Jurkat, Clone E6-1 (cell line): ENCODE measurements around the gene BOD1L1.

- RRBS: no CpG with 5 or more reads among the region's 5 CpGs
Measured at GRCh38 chr4:13610681-13611313, 16.7 kb downstream of the BOD1L1 start.

GRCh38 chr4:13627010-13627941 is at the start of gene BOD1L1:
Gene BOD1L1 (minus strand): TSS chr4:13627725.
- RRBS: 3% methylated on average over 48 of the region's 87 CpGs

GRCh38 chr4:13701665-13702554 is 74.4 kb upstream of the BOD1L1 start:
- RRBS: no CpG with 5 or more reads among the region's 4 CpGs

- RRBS: no CpG with 5 or more reads among the region's 6 CpGs
Measured at GRCh38 chr4:15106316-15106897, 104.1 kb downstream of the CPEB2 start.

- RRBS: no CpG with 5 or more reads among the region's 3 CpGs
Measured at GRCh38 chr4:15679444-15680021, 2.1 kb upstream of the FAM200B start.

- RRBS: 64% methylated on average over 2 of the region's 12 CpGs
Measured at GRCh38 chr4:15779363-15779698, 1.2 kb downstream of the CD38 start.

DNA sequence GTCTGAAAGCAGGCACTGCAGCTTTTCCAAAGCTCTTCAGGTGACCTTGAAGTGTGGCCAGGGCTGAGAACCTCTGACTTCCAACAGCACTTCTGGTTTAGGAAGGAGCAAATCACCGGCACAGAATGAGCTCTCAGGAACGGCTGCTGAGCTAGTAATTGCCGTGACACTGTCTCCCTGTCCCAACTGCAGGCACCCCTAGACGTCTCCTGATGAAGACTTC is 31.3 kb downstream of the CD38 start:
- RRBS: no CpG with 5 or more reads among the region's 4 CpGs

DNA sequence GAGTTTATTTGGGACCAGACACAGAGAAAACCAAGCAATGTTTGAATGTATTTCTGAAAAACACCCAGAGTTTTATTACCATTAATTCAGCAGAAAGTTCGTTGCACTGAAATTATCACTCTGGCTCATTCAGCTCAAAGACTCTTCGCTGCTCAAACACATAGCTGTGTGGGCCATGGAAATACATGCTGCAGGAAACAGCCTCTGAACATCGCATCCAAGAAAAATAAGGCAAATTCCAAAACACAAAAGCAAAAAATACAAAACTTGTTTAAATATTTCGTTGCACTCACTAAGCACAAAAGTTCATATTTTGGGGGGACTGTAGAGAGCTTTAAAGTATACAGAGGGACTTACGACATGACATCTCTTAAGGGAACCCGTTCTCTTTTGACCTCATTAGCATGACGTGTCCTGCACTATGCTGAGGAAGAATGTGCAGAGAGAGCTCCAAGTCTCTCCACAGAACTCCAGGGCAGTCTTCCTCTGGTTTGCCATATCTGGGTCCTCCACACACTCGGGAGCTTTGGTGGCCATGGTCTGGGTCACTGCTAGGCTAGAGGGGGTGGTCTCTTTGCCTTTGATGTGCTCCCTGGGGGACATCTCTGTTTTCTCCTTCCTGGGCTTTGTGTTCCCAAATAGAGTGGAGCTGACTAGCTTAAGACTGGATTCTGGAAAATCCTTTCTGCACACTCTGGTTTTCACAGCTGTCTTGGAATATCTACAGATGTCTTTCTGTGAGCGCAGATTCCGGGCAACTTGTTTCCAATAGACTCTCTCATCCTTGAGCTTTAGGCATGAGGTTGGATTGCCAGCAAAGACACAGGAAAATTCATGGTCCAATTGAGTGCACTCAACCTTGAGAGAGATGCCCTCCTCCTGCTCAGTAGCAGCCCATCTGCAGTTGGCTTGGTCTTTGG is 2.8 kb downstream of the FGFBP1 start:
- RRBS: no CpG with 5 or more reads among the region's 10 CpGs

- RRBS: no CpG with 5 or more reads among the region's 6 CpGs
Measured at GRCh38 chr4:16078975-16079634, 4.7 kb downstream of the PROM1 start.

DNA sequence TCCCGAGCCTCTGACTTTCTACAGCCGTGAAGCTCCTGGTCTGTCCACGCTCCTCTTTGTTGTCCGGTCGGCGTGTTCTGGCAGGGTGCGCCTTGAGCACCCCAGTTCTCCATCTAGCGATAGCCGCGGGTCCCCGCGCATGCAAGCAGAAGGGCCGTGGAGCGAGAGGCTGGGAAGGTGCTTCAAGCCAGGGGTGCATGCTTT is 1.1 kb downstream of the PROM1 start:
- RRBS: no CpG with 5 or more reads among the region's 14 CpGs

GRCh38 chr4:16835636-16836251 is 62.7 kb downstream of the LDB2 start:
- RRBS: no CpG with 5 or more reads among the region's 1 CpG

DNA sequence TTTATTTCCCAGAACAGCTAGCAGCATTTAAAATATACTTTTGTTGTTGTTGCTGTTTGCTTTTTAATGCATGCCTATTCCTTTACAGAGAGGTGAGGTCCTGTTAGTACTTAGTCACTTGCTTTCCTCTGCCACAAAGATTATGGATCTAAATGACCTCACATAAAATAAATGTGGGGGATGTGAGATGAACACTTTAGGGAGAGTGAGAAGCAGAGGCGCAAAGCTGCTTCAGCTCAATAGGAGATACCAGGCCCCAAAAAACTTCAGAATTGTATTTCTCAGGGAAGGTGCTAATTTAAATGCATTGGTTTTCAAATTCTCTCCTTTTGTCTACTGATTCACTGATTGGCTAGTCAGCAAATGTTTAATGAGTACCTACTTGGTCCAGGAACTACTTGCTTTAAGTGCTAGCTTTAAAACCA is 4.0 kb downstream of the LDB2 start:
- RRBS: no CpG with 5 or more reads among the region's 1 CpG

- RRBS: no CpG with 5 or more reads among the region's 3 CpGs
Measured at GRCh38 chr4:17482626-17483186, 29.2 kb downstream of the QDPR start.

GRCh38 chr4:17549150-17549493 is 27.9 kb upstream of the LAP3 start:
- RRBS: no CpG with 5 or more reads among the region's 8 CpGs

- RRBS: no CpG with 5 or more reads among the region's 3 CpGs
Measured at GRCh38 chr4:17743874-17744136, 37.6 kb downstream of the FAM184B start.

DNA sequence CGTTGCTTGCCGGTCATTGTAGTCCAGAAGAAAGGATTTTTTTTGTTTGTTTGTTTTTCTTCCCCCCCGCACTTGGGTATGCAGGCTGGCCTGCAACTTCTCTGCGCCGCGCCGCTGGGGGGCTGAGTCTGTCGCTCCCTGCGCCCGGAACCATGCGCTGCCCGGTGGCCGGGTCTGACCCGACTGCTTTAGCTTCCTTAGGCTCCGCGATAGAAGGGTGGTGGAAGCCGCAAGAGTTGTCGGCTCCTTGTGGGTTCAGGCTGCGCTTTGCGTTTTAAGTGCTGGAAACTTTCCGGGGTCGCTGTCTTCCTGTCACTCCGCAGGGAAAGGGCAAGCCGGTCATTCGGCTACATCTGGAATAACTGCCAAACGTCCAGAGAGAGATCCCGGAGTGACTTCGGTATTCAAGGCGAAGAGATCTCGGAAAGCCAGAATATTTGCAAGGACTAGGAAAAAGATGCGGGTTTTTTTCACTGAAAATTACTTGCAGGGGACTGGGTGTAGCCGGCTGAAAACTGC is 732 bp upstream of the LCORL start:
- RRBS: 27% methylated on average over 10 of the region's 32 CpGs

- RRBS: no CpG with 5 or more reads among the region's 1 CpG
Measured at GRCh38 chr4:18411348-18412139, 390.0 kb upstream of the LCORL start.

DNA sequence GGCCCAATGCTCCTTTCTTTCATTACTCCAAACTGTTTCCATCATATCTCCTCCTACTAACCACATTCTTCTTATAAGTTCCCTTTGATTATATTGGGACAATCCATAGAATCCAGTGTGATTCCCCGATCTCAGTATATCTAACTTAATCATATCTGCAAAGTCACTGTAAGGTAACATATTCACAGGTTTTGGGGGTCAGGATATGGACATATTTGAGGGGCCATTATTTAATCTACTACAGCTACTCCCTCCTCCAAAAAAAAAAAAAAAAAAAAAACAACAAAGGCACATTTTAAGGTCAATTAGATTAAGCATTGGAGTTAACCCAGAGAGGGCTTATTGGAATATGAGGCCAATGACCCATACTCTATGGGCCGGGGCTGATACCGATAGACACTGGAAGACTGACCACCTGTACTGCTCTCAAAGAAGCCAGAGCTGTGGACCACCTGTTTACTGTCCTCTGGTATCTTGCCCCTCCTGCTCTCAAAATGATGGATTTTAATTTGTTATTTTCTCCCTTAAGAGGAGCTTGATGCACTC is 1103.7 kb upstream of the SLIT2 start:
- RRBS: no CpG with 5 or more reads among the region's 3 CpGs

DNA sequence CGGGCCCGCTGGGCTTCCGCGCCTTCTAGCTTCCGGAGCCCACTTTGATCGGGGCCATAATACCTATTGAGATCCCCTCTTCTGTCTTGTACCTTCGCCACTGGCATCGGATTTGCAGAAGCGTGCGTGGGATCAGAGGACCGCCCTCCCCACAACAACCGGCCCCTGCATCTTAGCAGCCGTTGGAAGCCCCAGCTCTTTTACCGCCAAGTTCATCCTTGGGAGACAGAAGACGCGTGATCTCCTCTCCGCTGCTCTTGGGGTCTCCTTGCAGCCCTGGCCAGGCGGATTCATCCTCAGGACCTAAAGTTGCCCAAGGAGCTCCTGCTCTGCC is 1.5 kb downstream of the SLIT2 start:
- RRBS: no CpG with 5 or more reads among the region's 18 CpGs